Caco-2 (cell line): ENCODE results near the genes ATP5MG, RPS25 and ABCG4.

- PRO-cap, result bidirectional peak, plus-strand start at chr11:118401114, minus-strand start at chr11:118401123; bidirectional peak, plus-strand start at chr11:118401622, minus-strand start at chr11:118401331
- RRBS, result 3% methylated on average over 19 of the region's 69 CpGs
These were observed at the start of gene ATP5MG for GRCh38 chr11:118400948-118402118. Gene ATP5MG (plus strand): TSS chr11:118401606.

DNA sequence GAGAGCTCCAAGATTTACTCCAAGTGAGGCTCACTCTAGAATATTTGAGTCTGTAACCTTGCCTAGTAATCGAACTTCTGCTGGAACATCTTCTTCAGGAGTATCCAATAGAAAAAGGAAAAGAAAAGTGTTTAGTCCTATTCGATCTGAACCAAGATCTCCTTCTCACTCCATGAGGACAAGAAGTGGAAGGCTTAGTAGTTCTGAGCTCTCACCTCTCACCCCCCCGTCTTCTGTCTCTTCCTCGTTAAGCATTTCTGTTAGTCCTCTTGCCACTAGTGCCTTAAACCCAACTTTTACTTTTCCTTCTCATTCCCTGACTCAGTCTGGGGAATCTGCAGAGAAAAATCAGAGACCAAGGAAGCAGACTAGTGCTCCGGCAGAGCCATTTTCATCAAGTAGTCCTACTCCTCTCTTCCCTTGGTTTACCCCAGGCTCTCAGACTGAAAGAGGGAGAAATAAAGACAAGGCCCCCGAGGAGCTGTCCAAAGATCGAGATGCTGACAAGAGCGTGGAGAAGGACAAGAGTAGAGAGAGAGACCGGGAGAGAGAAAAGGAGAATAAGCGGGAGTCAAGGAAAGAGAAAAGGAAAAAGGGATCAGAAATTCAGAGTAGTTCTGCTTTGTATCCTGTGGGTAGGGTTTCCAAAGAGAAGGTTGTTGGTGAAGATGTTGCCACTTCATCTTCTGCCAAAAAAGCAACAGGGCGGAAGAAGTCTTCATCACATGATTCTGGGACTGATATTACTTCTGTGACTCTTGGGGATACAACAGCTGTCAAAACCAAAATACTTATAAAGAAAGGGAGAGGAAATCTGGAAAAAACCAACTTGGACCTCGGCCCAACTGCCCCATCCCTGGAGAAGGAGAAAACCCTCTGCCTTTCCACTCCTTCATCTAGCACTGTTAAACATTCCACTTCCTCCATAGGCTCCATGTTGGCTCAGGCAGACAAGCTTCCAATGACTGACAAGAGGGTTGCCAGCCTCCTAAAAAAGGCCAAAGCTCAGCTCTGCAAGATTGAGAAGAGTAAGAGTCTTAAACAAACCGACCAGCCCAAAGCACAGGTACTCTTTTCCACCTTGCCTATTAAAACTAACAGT, 37.3 kb downstream of the KMT2A start:
- PRO-cap, result no peak
- RRBS, result no CpG with 5 or more reads among the region's 13 CpGs

DNA sequence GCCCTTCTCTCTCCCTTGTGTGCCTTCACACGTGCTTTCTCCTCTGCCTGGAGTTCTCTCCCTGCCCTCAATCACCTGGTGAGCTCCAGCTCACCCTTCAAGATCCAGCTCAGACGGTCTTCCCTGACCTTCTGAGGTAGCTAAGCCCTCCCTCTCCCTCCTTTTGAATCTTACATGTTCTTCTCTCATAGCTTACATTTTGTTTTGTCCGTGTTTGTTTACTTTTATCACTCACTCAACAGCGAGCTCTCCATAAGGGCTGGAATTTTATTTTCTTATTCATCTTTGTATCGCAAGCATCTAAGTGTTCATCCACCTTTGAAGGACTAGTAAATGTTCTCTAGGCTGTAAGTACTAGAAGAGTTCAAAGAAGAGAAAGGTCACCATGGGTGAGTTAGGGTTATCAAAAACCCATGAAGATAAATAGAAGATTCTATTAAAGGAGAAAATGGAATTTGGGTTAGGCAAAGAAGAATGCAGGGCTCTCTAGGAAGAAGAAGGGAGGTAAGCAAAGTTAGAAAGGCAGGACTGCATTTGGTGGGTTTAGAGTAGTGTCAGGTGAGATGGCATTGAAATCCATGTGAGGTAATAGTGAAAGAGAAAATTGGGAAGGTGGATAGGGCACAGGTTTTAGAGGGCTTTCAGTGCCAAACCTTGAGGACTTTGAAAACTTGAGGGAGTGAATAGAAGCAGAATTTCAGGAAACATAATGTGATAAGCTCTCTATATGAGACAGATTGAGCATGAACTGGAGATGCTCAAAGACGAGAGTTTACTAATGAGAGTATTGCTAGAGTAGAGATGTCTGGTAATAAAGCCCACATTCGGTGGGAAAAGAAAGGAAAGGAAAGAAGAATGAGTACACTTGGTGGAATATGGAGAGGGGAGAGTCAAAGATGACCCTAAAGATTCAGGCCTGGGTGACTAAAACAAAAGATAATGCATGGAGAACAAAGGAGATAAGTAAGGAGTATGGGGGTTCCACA, 16.6 kb upstream of the TTC36 start:
- PRO-cap, result unidirectional peak, minus-strand start at position 77 of the sequence; unidirectional peak, minus-strand start at position 133 of the sequence; bidirectional peak, plus-strand start at position 511 of the sequence, minus-strand start at position 324 of the sequence
- RRBS, result no CpG with 5 or more reads among the region's 7 CpGs

DNA sequence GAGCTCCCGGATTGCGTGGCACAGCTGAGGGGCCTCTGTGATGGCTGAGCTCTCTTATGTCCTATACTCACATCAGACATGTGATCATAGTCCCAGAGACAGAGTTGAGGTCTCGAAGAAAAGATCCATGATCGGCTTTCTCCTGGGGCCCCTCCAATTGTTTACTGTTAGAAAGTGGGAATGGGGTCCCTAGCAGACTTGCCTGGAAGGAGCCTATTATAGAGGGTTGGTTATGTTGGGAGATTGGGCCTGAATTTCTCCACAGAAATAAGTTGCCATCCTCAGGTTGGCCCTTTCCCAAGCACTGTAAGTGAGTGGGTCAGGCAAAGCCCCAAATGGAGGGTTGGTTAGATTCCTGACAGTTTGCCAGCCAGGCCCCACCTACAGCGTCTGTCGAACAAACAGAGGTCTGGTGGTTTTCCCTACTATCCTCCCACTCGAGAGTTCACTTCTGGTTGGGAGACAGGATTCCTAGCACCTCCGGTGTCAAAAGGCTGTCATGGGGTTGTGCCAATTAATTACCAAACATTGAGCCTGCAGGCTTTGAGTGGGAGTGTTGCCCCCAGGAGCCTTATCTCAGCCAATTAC, 4.9 kb upstream of the TTC36 start:
- PRO-cap, result no peak
- RRBS, result 95% methylated on average over 1 of the region's 8 CpGs

- PRO-cap, result no peak
- RRBS, result no CpG with 5 or more reads among the region's 19 CpGs
These were observed 564 bp upstream of the ARCN1 start for GRCh38 chr11:118571549-118572140.

DNA sequence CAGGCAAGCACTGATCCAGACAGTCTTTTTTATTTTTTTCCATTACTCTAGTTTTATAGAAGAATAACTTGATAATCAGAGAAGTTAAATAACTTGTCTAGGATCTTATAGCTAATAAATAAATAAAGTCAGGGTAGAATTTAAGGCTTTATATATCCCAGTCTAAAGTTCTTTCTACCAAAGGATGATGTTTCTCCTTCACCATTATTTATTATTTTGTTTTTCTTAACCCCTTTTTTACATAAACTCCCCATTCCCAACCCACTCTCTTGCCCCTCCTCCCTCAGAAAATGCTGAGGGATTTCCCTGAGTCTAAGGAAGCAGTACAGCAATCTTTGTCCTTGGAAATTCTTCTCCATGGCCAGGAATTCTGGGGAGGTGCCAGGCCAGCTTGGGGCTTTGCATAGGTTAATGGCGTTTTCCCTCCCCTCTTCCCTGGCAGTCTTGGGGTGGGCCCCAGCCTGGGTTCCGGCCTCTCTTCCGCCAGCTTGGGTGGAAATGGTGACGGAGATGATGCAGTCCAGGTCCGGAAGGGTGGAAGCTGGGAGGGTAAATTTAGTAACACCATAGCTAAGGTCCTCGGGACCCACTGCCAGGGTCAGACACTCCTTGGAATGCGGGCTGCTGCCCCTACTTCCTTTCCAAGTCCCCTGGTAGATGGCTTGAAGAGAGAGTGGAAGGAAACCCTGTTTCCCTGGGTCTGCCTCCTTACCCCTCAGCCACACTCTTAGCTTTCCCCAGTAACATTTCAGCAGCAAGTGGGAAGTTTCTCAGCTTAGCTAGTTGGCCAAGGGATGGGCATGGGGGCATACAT, 4.9 kb downstream of the PHLDB1 start:
- PRO-cap, result no peak
- RRBS, result 94% methylated on average over 4 of the region's 7 CpGs

- PRO-cap, result no peak
- RRBS, result no CpG with 5 or more reads among the region's 16 CpGs
These were observed 35.8 kb downstream of the TREH start for GRCh38 chr11:118643459-118644218.

DNA sequence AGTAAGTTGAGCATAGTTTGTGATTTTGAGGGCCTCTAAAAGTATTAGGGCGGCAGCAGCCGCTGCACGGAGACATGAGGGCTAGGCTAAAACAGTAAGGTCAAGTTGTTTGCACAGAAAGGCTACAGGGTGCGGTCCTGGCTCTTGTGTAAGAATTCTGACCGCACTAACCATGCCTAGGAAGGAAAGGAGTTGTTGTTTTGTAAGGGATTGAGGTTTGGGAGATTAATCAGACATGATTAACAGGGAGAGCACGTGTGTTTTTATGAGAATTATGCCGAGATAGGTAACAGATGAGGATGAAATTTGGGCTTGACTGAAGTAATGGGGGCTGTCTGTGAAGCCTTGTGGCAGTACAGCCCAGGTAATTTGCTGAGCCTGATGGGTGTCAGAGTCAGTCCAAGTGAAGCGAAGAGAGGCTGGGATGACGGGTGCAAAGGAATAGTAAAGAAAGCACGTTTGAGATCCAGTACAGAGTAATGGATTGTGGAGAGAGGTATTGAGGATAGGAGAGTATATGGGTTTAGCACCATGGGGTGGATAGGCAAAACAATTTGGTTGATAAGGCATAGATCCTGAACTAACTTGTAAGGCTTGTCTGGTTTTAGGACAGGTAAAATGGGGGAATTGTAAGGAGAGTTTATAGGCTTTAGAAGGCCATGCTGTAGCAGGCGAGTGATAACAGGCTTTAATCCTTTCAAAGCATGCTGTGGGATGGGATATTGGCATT, 39.7 kb upstream of the TREH start:
- PRO-cap, result no peak
- RRBS, result no CpG with 5 or more reads among the region's 11 CpGs

GRCh38 chr11:118872249-118873063, 11.2 kb upstream of the CXCR5 start:
- PRO-cap, result no peak
- RRBS, result no CpG with 5 or more reads among the region's 25 CpGs

- PRO-cap, result no peak
- RRBS, result no CpG with 5 or more reads among the region's 16 CpGs
These were observed 12.8 kb downstream of the CXCR5 start for GRCh38 chr11:118896348-118897064.

- PRO-cap, result unidirectional peak, plus-strand start at chr11:118907317
- RRBS, result no CpG with 5 or more reads among the region's 25 CpGs
These were observed 18.2 kb downstream of the BCL9L start for GRCh38 chr11:118907147-118908256.

GRCh38 chr11:118908334-118908979, 17.3 kb downstream of the BCL9L start:
- PRO-cap, result no peak
- RRBS, result no CpG with 5 or more reads among the region's 12 CpGs

DNA sequence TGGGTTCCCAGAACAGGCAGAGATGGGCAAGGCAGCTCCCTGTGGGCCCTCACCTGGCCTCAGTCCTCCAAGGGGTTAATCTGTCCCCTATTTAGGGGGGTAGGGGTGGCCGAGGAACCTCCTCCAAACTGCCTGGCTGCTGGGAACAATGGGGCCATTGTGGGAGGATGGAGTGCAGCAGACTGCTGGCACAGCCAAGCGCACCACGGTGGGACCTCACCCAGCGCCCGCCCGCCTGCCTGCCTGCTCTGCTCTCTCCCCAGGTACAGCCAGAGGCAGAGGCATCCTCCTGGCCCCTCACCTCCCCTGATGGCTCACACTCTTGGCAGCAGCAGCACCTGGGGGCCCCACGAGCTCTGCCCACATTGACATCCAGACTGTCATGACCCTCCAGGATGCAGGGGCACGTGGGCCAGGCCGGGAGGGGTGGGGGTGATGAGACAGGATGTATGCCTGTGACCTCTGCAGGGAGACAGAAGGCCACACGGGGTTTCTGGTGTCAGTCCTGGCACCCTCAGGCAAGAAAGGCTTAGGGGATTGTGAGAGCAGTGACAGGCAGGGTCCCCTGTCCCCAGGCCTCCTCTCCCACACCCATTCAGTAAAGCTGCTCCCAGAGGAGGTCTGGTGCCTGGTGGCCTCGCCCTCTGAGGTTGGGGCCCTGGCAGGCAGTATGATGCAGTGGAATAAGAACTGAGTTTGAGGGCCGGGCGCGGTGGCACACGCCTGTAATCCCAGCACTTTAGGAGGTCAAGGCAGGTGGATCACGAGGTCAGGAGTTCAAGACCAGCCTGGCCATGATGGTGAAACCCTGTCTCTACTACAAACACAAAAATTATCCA, 11.4 kb downstream of the BCL9L start:
- PRO-cap, result no peak
- RRBS, result no CpG with 5 or more reads among the region's 16 CpGs

DNA sequence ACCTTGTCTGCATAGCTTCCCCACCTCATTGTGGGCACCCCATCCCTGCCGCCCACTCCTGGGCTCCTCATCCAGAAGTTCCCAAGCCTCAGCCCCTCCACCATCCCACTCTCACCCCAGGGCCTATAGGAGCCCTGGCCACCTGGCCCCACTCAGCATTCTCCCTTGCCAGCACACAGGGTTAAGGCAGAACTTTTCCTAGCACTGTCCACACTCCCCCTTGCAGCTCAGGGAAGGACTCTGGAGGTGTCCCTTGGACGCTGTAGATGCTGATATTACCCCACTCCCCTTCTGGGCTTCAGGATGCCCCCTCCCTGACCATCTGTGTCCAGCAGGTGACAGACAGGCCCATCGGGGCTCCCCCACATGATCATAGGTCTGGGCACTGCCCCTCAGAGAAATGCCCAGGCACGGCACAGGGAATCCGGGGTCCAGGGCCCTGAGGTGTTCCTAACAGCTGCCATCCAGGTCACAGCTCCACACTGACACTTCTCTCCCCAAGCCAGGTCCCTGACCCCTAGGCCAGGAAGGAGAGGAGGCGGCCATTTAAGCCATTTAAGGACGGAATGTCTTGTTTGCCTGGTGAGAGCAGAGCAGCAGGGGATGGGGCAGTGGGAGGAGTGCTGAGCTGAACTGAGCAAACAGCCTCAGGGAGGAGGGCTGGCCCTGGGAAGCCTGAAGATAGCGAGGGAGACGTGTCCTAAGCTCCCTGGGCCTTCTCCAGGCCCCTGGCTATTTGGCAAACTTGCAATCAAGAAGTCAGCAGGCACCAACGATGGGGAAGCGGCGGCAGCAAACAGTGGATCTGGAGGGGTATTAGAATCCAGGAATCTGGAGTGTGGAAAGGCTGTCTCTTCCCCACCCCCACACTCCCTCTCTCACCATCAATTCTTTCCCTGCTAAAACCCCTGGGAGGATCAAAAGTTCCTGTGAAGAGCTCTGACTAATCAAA, 9.1 kb downstream of the BCL9L start:
- PRO-cap, result bidirectional peak, plus-strand start at position 762 of the sequence, minus-strand start at position 568 of the sequence
- RRBS, result no CpG with 5 or more reads among the region's 12 CpGs

DNA sequence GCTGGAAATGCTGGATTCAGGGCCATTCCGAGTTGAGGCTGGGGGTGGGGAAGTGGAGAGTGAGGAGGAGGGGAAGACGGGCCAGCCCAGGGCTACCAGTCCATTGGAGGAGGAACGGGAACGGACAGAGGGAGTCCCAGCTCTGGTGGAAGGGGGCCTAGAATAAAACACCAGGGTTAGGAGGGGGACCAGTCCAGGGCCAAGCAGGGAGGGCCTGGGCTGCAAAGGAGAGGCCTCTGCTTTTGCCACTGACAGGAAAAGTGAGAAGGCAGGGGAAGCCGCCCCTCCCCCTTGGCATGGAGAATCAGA, 4.3 kb downstream of the BCL9L start:
- PRO-cap, result bidirectional peak, plus-strand start at position 95 of the sequence, minus-strand start outside the sequence
- RRBS, result no CpG with 5 or more reads among the region's 5 CpGs

DNA sequence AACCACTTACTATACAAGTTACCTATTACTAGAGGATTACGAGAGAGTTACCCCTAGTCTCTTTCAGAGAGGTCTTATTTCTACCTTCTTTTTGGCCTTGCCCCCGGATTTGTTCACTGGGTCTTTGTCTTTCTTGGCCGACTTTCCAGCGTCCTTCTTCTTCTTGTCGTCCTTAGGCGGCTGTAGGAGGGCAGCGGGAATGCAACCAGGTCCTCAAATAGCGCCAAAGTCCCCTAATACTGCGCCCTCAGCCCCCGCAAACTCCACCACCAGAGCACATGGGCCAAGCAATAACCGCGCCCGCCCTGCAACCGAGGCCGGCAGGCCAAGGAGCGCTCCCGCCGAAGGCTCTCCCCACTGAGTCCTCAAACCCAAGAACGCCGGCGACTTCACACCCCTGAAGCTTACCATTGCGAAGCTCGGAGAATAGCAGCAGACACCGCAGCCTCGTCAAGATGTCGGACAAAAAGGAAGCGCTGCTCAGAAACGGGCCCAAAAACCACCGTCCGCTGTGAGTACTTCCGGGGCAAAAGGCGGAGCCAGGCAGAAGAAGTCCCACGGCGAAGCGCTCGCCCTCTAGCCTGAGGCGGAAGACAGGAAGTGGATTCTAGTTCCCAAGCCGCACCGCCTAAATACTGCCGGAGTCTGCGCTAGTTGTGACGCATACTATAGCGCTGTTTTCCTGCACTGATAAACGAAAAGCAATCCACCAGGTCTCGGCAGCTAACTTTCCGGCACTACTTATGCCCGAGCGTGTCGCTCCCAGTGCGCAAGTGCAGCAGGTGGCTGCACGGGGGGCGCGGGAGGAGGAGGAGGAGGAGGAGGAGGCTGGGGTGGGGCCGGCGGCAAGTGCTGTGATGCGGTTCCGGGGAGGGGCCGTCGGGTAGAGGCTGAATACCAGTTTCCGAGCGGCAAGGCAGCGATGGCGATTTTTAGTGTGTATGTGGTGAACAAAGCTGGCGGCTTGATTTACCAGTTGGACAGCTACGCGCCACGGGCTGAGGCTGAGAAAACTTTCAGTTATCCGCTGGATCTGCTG, at the start of gene RPS25:
Gene RPS25, minus strand, starts transcription at position 470 of the 1,039 bp plus-strand sequence.
- PRO-cap, result bidirectional peak, plus-strand start at position 605 of the sequence, minus-strand start at position 469 of the sequence; bidirectional peak, plus-strand start at position 900 of the sequence, minus-strand start at position 767 of the sequence
- RRBS, result 5% methylated on average over 16 of the region's 68 CpGs

DNA sequence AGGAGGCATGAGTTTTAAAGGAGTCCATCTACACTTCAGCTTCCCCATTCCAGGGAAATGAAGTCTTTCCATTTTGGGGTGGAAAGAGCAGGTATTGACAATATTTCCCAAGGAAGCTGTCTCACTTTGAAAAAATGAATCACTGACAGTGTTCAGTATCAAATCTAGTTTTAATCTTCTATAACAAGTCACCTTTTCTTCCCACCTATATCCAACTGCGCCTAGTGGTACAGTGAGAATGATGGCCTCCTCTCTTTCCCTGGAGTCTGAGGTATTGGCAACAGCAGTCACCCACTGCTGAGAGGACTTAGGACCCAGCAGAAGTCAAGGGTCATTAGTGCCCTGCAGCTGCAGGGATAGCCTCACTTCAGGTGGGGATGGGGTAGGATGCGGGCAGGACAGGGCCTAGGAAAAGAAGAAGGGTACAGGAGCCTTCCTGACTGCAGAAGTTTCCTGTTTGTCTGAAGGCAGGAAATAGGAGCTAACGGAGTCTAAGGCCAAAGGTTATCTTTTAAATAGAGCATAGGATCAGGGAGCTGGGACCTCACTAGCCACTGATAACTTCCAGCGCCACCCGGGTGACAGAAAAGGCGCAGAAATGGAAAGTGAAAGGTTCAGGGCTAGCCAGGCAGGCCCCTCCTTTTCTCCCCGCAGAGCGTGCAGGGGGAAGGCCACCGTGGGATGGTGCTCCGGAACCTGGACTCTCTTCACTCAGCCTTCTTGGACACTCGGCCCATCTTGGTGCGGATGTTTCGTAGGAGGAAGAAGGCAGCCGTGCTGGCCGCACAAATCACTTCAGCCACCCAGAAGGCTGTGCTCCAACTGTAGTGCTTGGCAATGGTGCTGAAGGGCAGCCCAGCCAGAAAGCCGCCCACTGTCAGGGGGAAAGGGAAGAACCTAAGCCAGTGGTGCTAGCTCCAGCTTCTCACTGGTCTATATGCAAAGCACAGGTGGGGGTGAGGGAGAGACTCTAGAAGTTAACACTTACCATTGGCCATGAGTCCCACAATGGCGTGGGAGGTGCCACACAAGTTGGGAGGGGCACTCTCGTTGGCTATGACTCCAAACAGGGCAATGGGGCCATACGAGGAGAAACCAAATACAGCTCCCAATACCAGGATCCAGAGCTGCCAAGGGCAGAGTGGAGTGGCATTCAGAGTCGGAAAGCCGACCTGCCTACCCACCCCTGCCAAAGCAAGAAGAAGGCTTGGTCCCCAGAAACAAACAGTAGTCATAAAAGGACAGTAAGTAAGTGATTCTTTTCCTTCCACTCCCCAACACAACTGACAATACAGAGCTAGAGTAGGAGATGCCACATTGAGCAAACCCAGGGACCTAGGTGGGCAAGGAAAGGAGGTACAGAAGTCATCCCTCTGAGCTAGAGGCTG, 6.1 kb downstream of the TRAPPC4 start:
- PRO-cap, result no peak
- RRBS, result 89% methylated on average over 5 of the region's 21 CpGs

GRCh38 chr11:119073075-119073615, 5.5 kb downstream of the VPS11 start:
- PRO-cap, result no peak
- RRBS, result no CpG with 5 or more reads among the region's 8 CpGs

GRCh38 chr11:119093376-119093878, 1.8 kb downstream of the H2AX start:
- PRO-cap, result no peak
- RRBS, result 67% methylated on average over 1 of the region's 6 CpGs

GRCh38 chr11:119148752-119149407, at the start of gene ABCG4:
Gene ABCG4 (plus strand): TSS chr11:119149052.
- PRO-cap, result unidirectional peak, plus-strand start at chr11:119149054
- RRBS, result 3% methylated on average over 35 of the region's 62 CpGs